Keratinocyte (primary cell): ENCODE measurements around the gene AUNIP.

GRCh38 chr1:25033723-25034725 lies 103.9 kb upstream of the RUNX3 start:
CAGE:
- cytosol, long polyA minus RNA = no peak
- cytosol, long polyA plus RNA = no peak
- long polyA plus RNA = no peak
- nucleus, long polyA minus RNA = no peak
- nucleus, long polyA plus RNA = no peak

GRCh38 chr1:25099167-25100009 lies 132.9 kb downstream of the SYF2 start:
CAGE:
- cytosol, long polyA minus RNA = no peak
- cytosol, long polyA plus RNA = no peak
- long polyA plus RNA = no peak
- nucleus, long polyA minus RNA = no peak
- nucleus, long polyA plus RNA = no peak

DNA sequence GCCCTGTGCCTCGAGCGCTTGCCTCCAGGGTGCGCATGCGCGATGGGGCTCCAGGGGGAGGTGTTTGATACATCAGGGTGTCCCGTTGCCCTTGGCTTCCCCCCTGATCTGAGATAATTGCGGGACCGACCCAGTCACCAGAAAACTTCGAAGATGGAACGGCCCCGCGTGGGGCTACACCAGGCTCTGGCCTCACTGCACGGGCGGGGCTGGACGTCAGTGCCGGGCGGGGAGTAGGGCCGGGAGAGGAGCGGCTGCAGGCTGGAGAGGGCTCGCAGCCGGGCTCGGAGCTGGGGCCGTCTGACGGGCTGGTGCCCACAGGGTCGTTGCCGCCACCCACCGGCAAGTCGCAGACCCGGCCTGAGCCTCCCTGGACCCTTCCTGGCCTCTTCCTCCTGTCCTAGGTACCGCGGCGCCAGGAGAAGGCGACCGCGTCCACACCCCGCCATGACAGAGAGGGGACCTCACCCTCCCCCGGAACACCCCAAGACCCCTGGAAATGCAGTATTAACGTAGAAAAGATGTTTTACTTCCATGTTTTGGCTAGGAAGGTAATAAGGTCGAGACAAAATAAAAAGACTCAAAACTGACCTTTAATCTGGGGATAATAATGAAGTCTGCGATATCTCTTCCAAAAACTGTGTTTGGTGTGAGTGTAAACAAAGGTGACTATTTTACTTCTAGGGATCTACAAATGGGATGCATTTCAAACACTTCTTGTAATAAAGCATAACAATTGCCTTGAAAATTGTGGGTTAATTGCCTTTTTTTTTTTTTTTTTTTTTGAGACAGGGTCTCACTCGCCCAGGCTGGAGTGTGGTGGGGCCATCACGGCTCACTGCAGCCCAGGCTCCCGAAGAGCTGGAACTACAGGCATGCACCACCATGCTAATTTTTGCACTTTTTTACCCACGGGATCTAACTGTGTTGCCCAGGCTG lies 601 bp upstream of the RSRP1 start:
CAGE:
- cytosol, long polyA minus RNA = no peak
- cytosol, long polyA plus RNA = no peak
- long polyA plus RNA = no peak
- nucleus, long polyA minus RNA = no peak
- nucleus, long polyA plus RNA = no peak

DNA sequence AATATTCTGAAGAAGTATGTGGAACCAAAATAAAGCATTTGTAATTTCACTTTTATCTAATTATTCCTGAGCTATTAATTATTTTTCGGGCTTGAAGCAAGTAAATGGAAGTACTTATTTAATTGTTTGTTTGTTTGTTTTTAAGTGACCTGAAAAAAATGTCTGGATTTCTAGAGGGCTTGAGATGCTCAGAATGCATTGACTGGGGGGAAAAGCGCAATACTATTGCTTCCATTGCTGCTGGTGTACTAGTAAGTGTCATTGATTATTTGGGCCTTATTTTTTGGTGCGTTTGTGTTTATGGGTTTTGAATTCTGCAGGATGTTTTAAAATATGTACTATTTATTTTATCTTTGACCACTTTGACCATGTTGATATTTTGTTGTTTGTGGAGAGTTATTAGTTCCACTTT lies 2.2 kb downstream of the TMEM50A start:
CAGE:
- cytosol, long polyA minus RNA = start-site peak on the plus strand centred at position 194 of the sequence, 40 bp wide, 22 reads
- cytosol, long polyA plus RNA = start-site peak on the plus strand centred at position 191 of the sequence, 37 bp wide, 222 and 54 reads in 2 replicates
- long polyA plus RNA = no peak
- nucleus, long polyA minus RNA = no peak
- nucleus, long polyA plus RNA = no peak

GRCh38 chr1:25491240-25491700 lies 52.1 kb upstream of the LDLRAP1 start:
CAGE:
- cytosol, long polyA minus RNA = no peak
- cytosol, long polyA plus RNA = no peak
- long polyA plus RNA = no peak
- nucleus, long polyA minus RNA = no peak
- nucleus, long polyA plus RNA = no peak

DNA sequence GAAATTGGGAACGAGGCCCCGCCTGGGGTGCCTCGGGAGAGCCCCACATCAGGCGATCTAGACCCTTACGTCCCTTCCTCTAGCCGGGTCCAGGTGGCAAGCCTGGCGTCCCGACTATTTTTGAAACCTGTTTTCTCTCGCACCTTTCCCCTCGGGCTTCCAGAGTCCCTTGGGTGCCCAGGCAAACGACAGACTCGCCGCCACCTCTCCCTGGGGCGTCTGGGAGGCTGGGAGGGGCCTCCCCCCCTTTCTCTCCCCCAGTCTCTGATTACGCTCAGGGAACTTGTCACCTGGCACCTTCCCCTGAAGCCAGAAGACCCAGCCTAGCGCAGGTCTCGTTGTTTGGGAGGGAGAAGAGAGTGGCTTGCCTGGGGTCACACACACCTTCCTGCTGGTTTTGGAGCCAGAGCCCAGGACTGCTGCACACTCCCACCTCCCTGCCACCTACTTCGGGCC lies 974 bp downstream of the LDLRAP1 start:
CAGE:
- cytosol, long polyA minus RNA = no peak
- cytosol, long polyA plus RNA = no peak
- long polyA plus RNA = no peak
- nucleus, long polyA minus RNA = no peak
- nucleus, long polyA plus RNA = no peak

DNA sequence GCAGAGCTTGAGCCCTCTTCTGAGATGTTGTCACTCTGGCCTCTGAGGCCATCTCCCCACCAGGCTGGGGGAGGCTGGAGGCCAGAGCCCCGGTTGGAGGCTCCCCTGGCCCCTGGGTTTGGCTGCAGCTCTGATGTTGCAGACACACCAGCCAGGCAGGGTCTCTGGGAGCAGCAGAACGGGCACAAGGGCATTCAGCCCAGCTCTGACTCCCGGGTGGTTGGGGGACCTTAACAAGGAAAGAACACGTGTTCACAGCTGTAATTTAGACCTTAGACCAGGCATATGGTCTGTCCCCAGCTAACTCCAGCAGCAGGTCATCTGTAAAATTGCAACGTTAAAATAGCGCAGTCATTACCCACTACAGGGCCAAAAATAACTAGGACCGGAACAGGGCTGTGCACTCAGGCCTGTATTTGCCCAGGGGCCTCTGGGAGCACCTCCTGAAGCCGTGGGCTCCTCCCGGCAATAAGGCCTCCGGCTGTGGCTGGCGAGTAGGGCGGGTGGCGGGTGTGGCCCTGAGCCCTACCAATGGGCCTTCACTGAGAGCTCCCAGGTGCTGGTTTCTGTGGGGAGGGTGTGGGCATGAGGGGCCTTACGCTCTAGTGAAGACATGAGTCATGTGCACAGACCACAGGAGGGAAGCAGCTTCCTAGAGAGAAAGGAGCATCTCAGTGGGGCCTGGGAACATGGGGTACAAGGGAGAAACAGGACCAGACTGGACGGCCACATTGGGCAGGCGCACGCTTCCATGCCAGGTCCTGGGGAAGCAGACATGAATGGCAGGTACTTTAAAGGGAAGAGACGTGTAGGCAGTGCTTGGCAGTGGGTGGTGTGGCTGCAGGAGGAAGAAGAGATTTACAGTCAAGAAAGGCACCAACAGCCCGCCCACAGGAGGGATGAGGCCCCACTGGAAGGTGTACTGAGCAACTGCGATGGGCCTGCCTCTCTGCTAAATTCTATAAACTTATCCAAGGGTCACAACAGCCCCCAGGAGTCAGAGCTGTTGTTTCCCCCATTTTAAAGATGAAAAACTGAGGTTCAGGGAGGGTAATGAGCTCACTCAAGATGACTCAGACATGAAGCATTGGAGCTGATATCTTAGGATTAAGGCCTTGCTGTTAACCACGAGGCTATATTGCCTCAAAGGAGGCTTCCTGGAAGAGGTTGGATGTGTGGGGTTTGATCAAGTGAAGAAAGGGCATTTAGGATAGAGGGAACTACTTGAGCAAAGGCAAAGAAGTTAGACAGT lies 6.3 kb downstream of the LDLRAP1 start:
CAGE:
- cytosol, long polyA minus RNA = no peak
- cytosol, long polyA plus RNA = no peak
- long polyA plus RNA = no peak
- nucleus, long polyA minus RNA = no peak
- nucleus, long polyA plus RNA = no peak

DNA sequence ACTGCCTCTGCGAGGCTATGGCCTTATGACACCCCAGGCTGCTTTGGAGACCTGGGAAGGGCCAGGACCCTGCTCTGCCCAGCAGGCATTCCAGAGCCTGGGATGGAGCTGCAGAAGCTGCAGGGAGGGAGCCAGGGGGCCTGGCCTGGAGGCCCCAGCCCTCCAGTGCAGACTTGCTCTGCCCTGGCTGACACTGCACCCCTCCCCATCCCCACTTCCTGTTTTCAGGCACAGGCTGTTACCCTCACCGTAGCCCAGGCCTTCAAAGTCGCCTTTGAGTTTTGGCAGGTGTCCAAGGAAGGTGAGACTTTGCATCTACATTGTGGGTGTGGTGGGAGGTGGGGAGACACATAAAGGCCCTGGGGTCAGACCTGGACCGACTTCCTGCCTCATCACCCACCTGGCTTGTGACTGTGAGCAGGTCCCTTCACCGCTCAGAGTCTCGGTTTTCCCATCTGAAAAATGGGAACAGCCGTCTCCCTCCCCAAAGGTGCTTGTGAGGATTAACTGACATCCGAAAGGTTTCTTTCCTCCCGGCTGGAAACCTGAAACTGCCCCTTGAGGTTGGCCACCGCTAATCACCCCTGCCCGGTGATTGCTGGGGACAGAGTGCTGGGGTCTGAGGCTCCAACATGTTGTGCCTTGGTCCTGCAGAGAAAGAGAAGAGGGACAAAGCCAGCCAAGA lies 19.2 kb downstream of the LDLRAP1 start:
CAGE:
- cytosol, long polyA minus RNA = no peak
- cytosol, long polyA plus RNA = no peak
- long polyA plus RNA = no peak
- nucleus, long polyA minus RNA = no peak
- nucleus, long polyA plus RNA = no peak

CAGE:
- cytosol, long polyA minus RNA = no peak
- cytosol, long polyA plus RNA = no peak
- long polyA plus RNA = no peak
- nucleus, long polyA minus RNA = no peak
- nucleus, long polyA plus RNA = no peak
Measured at GRCh38 chr1:25565103-25565931, 21.9 kb downstream of the LDLRAP1 start.

CAGE:
- cytosol, long polyA minus RNA = no peak
- cytosol, long polyA plus RNA = no peak
- long polyA plus RNA = no peak
- nucleus, long polyA minus RNA = no peak
- nucleus, long polyA plus RNA = no peak
Measured at GRCh38 chr1:25743992-25744630, 55.9 kb upstream of the SELENON start.

DNA sequence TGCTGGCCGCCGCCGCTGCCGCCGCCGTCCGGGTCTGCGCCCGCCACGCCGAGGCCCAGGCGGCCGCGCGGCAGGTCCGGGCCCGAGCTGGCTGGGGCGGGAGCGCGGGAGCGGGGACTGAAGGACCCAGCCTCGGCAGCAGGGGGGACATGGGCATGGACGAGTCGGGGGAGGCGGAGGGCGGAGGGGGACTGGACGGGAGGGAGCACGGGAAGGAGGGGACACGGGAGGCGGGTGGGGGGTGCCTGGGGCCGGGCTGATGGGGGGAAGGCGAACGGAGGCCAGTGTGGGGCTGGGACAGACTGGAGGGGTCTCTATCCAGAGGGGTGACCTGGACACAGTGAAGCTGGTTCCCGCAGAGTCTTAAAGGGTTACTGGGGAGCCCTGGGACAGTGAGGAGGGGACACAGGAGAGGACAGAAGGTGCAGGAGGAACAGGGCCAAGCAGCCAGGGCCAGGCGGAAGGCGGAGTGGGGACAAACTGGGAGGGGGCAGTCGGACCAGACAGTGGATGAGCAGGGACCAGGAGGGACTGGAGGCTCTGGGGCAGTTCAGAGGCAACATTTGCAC lies 431 bp downstream of the SELENON start:
CAGE:
- cytosol, long polyA minus RNA = no peak
- cytosol, long polyA plus RNA = no peak
- long polyA plus RNA = no peak
- nucleus, long polyA minus RNA = no peak
- nucleus, long polyA plus RNA = start-site peak on the plus strand centred at position 334 of the sequence, 972 bp wide, 101 and 72 reads in 2 replicates

CAGE:
- cytosol, long polyA minus RNA = no peak
- cytosol, long polyA plus RNA = no peak
- long polyA plus RNA = no peak
- nucleus, long polyA minus RNA = no peak
- nucleus, long polyA plus RNA = no peak
Measured at GRCh38 chr1:25805811-25806279, 5.9 kb downstream of the SELENON start.

DNA sequence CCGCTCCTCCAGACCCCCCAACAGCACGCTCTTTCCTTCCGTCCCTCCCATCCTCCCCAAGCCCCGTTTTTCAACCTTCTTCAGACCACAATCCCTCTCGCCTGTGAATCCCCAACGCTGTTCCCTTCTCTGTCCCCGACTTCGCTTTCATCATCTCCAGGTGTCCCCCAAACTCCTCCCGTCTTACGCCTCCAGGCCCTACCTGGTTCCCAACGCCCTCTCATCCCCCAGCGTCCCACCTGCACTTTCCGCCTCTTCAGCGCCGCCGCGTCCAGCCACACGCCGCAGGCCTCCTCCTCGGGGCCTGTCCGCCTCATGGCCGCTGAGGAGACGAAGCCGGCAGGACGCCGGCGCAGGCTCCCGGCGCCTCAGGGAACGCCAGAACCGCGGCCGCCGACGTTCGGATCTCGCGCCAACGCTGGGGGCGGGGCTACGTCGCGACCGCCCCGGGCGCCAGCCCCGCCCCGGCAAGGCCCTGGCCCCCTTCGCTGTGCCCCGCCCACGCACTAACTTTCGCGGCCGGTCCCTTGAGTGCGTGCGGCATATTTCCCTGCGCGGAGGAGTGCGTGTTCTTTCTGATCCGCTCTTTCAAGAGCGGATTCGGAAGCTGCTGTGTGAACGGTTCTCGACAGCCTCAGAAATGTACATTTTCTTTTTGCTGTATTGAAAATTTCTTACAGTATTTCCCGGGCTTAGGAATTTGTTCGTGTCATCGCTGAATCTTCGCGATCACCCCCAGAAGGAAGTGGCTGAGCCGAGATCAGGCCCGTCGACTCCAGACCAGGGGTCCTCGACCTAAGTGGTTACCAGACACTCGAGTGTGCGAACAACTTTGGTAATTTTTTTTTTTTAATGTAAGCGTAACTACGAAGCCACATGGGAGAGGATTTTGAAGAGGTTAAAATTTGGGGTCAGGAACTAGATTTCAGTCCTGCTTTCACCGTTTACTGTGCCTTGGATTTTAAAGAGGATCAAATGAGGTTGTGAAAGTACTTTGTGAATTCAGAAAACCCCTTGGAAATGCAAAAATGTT lies at the start of gene AUNIP:
AUNIP (minus strand) TSS at position 417 of the 1,033 bp plus-strand sequence.
CAGE:
- cytosol, long polyA minus RNA = no peak
- cytosol, long polyA plus RNA = no peak
- long polyA plus RNA = no peak
- nucleus, long polyA minus RNA = start-site peak on the minus strand centred at position 349 of the sequence, 64 bp wide, 16 reads
- nucleus, long polyA plus RNA = no peak

GRCh38 chr1:25861167-25862257 lies 2.3 kb upstream of the AUNIP start:
CAGE:
- cytosol, long polyA minus RNA = no peak
- cytosol, long polyA plus RNA = no peak
- long polyA plus RNA = no peak
- nucleus, long polyA minus RNA = no peak
- nucleus, long polyA plus RNA = no peak

CAGE:
- cytosol, long polyA minus RNA = no peak
- cytosol, long polyA plus RNA = no peak
- long polyA plus RNA = no peak
- nucleus, long polyA minus RNA = no peak
- nucleus, long polyA plus RNA = no peak
Measured at GRCh38 chr1:25867723-25867974, 7.9 kb downstream of the PAQR7 start.

DNA sequence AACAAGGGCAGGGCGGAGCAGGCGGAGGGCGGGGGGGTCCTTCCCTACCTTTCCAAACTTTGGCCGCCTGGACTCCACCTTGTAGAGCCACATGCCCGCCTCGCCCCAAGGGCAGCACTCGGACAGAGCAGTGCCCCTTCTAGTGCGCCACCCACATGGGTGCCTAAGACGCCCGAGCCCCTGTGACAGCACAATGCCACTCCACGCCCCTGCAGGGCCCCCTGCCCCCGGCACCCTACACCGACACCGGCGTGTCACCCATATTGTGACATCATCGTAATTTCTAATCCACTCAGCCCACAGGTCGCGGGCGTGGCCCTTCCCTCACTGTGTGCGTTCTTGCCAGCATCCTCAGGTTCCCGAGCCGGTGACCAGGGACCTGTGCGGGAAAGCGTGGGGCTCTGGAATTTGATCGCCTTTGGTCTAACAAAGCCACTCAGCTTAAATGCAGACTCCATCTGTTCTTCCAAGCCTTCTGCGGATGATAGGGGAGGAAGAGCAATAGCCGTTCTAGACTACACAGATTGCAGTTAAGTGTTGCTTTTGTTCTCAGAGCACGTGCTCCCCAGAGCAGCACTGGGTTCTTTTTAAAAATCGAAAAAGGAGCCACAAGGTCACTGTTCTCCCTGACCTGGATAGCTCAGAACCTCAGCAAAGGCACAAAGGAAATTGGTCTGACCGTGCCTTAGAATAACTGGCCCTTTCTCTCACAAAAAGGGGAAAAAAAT lies 685 bp upstream of the STMN1 start:
CAGE:
- cytosol, long polyA minus RNA = no peak
- cytosol, long polyA plus RNA = no peak
- long polyA plus RNA = no peak
- nucleus, long polyA minus RNA = no peak
- nucleus, long polyA plus RNA = no peak

GRCh38 chr1:25923144-25923660 lies 17.0 kb upstream of the STMN1 start:
CAGE:
- cytosol, long polyA minus RNA = no peak
- cytosol, long polyA plus RNA = no peak
- long polyA plus RNA = no peak
- nucleus, long polyA minus RNA = no peak
- nucleus, long polyA plus RNA = no peak

GRCh38 chr1:25927176-25927614 lies 21.0 kb upstream of the STMN1 start:
CAGE:
- cytosol, long polyA minus RNA = no peak
- cytosol, long polyA plus RNA = no peak
- long polyA plus RNA = no peak
- nucleus, long polyA minus RNA = no peak
- nucleus, long polyA plus RNA = no peak

DNA sequence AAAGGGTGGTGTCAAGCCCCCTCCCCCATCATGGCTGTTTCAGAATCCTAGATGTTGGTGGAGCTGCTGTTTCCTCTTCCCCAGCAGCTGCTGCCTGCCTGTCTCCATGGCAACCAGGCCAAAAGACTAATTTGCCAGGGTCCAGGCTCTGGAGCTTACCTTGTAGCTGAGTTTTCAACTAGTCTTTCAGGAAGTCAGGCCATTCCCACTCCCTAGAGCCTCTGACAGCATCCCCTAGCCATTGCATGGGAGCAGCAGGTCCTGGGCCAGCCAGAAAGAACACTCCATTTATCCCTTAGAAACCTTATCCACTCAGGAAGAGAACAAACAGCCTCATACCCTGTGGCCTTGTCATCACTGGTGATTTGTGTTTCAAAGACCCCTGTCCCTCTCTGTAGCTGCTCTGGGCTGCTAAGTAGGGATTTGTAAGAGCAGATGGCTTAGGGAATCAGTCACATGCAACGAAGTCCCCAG lies 21.4 kb upstream of the STMN1 start:
CAGE:
- cytosol, long polyA minus RNA = no peak
- cytosol, long polyA plus RNA = no peak
- long polyA plus RNA = no peak
- nucleus, long polyA minus RNA = no peak
- nucleus, long polyA plus RNA = no peak

DNA sequence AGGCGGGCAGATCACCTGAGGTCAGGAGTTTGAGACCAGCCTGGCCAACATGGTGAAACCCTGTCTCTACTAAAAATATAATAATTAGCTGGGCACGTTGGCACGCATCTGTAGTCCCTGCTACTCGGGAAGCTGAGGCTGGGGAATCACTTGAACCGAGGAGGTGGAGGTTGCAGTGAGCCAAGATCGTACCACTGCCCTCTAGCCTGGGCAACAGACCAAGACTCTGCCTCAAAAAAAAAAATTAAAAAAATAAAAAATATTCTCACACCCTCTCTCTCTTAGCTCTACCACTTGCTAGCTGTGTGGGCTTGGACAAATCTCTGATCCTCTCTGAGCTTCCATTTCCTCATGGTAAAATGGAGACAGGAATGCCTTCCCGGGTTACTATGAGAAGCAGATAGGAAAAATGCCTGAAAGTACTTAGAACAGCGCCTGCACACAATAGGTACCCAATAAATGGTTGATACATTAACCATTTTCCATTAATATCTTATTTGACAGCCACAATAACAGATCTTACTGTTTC lies 3.2 kb downstream of the TRIM63 start:
CAGE:
- cytosol, long polyA minus RNA = no peak
- cytosol, long polyA plus RNA = no peak
- long polyA plus RNA = no peak
- nucleus, long polyA minus RNA = no peak
- nucleus, long polyA plus RNA = no peak